SK-MEL-5 (cell line): ENCODE data around the genes RIC8A, PHRF1 and DRD4.

DNA sequence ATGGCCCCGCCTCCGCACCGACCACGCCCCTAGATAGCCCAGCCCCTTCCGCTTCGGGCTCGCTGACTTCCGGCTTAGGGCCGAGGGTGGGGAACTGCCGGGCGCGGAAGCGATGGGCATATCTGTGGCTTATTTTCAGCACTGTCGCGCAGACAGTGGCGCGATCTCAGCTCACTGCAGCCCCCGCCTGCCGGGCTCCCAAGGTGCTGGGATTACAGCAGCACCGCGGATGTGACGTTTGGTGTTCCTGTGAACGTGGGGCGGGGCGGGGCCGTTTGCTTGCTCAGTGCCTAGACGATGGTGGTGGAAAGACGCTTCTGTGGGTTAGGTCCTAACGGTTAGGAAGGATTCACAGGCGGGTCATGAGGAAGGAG, at the start of gene RIC8A:
TSS of gene RIC8A (plus strand) at position 282 of the 374 bp plus-strand sequence.
RAMPAGE:
- cytosol, long total RNA = start-site peak on the plus strand centred at position 85 of the sequence, 82 bp wide, 102 and 41 reads in 2 replicates; start-site peak on the plus strand centred at position 268 of the sequence, 54 bp wide, 49 and 23 reads in 2 replicates
- long total RNA = no peak
- nucleus, long total RNA = no peak

RAMPAGE:
- cytosol, long total RNA = no peak
- long total RNA = no peak
- nucleus, long total RNA = no peak
Observed at GRCh38 chr11:210157-211143, 2.9 kb downstream of the RIC8A start.

DNA sequence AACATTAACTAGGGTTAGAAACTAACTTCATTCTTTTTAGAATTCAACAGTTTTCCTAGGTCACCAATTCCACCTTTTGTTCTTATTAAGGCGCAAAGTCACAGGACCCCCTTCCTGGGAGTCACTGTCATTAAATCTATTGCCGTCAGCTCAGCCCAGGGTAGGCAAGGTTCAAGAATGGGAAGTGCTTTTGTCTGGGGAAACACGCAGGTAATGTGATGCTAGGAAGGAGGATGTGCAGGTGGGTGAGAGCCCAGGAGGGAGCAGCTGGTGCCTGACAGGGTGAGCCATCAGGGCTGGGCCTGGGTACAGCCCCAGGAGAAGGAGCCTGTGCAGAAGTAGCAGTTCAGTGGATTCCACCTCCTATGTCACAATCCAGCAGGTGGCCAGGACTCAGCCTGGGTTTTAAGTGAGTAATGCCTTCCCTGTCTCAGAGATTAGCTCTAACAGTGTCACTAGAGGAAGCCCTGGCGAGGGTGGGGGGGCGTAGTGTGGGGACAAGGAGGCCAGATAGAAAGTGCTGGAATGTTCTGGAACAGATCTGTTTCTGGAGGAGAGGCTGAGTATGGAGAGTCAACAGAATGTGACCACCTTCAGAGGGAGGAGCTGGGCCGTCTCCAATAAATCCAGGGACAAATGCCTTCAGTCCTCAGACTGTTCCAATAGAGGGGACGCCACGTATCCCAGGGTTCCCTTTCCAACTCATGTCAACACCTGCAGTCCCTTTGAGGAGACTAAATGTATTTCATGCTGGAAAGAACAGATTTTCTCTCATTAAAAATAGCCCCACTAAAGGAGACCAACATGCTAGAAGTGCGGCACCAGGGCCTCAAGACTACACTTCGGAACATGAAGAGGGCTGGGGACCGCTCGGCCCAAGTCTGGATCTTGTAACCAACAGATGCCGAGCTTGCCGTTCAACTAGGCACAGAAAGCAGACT, 8.2 kb downstream of the RIC8A start:
RAMPAGE:
- cytosol, long total RNA = no peak
- long total RNA = no peak
- nucleus, long total RNA = no peak

GRCh38 chr11:266907-268099, 10.9 kb upstream of the NLRP6 start:
RAMPAGE:
- cytosol, long total RNA = no peak
- long total RNA = no peak
- nucleus, long total RNA = no peak

DNA sequence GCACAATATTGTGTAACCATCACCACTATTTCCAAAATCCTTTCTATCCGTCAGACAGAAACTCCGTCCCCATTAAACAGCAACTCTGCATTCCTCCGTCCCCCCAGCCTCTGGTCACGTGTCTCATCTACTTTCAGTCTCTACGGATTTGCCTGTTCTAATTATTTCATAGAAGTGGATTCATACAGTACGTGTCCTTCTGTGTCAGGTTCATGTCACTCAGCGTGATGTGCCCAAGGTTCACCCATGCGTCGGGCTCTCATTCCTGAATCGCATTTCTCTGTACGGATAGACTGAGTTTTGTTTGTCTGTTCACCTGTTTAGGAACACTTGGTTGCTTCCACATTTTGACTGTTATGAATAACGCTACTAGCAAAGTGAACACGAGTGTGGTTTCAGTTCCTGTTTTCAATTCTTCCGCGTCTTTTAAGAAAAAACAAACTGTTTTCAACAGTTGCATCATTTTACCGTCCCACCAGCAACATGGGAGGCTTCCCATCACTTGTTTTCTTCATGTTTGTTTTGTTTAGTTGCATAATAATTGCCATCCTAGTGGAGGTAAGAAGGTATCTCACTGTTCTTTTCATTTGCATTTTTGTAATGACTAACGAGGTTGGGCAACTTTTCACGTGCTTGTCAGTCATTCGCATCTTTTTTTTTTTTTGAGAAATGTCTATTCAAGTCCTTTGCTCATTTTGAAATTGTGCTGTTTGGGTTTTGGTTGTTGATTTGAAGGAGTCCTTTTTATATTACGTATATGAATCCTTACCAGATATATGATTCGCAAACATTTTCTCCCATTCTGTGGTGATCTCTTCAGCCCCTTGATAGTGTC, 8.9 kb upstream of the NLRP6 start:
RAMPAGE:
- cytosol, long total RNA = no peak
- long total RNA = no peak
- nucleus, long total RNA = no peak

GRCh38 chr11:282393-283346, 4.5 kb downstream of the NLRP6 start:
RAMPAGE:
- cytosol, long total RNA = no peak
- long total RNA = no peak
- nucleus, long total RNA = no peak

DNA sequence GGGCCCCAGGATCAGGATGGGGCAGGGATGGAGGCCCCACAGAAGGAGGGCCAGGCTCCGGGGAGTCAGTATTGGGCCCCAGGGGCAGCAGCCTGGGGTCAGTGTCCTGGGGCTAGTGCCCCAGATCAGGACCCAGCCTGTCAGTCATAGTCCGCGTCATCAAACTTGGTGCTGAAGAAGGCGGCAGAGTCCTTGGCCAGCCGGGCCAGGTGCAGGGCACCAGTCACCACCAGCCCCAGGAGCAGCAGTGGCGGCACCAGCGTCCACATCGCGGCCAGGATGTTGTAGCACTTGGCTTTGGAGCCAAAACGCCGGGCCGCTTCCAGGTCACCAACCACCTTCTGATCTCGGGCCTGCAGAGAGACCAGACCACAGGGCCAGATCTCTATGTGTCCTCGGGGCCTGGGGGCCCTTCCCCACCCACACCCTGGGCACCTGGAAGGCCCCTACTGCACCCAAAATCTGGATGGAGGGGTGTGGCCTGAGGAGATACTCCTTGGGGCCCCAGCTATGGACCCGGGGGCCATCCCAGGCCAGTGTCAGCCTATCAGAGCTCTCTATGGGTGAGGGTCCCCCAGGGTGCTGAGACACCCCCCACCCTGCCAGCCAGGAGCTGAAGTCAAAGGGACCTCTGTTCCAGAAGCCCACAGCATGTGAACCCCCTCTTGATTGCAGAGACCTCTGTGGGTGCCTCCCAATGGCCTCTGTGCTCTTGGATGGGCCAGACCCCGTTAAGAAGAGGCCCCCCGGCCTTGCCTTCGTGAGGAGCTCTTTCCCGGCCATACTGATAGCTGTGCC, 766 bp downstream of the IFITM5 start:
RAMPAGE:
- cytosol, long total RNA = no peak
- long total RNA = no peak
- nucleus, long total RNA = no peak

DNA sequence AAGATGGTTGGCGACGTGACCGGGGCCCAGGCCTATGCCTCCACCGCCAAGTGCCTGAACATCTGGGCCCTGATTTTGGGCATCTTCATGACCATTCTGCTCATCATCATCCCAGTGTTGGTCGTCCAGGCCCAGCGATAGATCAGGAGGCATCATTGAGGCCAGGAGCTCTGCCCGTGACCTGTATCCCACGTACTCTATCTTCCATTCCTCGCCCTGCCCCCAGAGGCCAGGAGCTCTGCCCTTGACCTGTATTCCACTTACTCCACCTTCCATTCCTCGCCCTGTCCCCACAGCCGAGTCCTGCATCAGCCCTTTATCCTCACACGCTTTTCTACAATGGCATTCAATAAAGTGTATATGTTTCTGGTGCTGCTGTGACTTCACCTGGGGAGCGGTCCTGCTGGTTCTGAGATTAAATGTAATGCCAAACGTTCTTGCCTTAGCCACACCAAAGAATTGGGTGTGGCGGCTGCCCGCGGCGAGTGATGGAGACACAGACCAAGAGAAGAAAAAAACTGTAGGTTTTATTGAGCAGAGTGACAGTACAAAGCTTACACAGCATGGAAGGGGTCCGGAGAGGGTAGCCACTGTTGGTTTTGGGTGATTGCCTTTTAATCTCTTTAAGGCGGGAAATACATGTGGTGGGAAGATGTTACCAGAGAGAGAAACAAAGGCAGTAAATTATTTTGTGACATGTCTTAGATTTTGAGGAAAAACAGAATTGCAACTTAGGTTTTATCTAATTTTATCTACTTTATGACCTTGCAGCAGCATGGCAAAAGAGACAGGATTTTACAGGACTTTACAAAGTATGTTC, 1.6 kb downstream of the IFITM2 start:
RAMPAGE:
- cytosol, long total RNA = no peak
- long total RNA = no peak
- nucleus, long total RNA = no peak

GRCh38 chr11:310012-310544, 2.5 kb downstream of the IFITM2 start:
RAMPAGE:
- cytosol, long total RNA = no peak
- long total RNA = no peak
- nucleus, long total RNA = no peak

DNA sequence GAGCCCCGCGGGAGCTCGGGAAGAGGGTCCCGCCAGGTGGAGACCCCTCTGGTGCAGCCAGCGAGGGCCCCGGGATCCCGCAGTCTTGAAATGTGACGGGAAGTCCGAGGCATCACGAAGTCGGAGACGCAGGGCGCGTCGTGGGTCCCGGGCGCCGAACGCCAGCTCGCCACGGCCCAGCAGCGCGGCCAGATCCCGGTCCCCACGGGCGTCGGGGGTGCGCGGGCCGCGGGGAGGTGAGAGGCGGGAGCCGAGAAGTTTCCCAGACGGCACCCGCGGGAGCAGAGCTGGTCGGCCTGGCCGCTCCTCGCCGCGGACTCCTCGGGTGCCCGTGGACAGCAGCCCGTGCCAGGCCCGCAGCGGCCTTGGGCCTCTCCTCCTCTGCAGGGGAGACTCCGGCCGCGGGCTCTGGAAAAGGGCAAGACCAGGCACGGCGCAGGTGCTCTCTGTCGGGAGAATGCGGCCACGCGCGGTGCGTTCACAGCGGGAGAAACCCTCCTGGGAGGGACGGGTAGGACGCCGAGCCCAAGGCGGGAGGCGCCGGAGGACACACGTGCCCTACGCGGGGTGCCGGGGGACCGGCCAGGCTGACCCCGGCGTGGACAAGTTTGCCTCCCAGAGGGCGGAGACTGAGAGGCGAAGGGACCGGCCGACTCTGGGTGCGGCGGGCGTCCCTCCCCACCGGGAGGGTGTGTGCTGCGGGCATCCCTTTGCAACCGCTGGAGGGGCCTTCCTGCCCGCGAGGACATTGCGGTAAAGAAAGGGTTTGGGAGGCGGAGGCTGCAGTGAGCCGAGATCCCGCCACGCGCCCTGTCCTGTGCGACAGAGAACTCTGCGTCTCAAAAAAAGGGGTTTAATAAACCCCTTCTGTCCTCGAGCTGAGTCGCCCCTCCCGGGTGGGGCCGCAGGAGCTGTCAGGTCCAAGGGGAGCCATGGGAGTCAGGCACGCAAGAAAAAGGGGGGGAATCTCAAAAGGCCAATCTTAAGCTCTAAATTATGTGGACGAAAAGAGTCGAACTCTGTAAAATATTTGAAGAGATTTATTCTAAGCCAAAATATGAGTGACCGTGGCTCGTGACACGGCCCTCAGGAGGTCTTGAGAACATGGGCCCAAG, 2.3 kb downstream of the IFITM1 start:
RAMPAGE:
- cytosol, long total RNA = no peak
- long total RNA = no peak
- nucleus, long total RNA = no peak

DNA sequence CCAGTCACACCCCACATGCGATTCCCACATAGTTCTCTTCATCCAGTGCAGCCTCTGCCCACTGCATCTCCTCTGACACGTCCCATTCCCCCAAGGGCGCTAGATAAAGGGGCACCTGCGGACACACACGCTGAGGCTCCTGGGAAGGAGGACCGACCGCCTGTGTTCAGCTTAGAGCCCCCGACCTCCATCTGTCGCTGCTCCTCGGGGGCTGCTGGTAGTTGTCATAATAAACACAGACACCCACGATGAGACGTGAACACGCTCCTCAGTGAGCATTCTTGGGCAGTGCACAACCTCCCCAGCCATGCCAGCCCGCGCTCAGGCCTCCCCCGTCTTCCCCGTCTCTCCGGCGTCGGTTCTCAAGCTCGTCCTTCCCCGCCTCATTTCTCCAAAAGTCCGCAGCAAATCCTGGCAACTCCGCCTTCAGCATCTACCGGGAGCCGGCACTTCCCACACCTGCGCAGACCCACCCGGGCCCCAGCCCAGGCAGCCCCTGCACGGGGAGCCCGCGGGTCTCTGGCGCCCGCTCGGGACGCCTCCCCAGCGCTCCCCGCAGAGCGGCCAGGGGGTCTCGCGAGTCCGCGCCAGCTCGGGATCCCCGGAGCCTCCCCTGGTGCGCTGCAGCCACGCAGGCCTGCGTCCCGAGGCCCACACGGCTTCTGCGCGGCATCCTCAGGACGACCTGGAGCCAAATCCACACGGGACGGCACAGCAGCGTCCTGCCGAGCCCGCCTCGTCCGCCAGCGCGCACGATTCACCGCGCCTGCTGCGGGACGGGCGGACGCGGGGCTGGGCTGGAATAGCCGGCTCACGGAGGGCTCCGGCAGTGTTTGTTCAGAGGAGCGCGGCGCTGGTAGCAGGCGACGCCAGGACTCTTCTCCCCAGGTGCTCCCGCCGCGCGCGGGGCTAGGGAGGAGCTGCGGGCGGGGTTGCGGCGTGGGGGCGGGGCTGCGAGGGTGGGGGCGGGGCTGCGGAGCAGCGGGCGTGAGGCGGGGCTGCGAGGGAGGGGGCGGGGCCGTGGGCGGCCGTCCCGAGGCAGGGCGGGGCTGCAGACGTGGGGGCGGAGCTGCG, 969 bp upstream of the PHRF1 start:
RAMPAGE:
- cytosol, long total RNA = no peak
- long total RNA = no peak
- nucleus, long total RNA = no peak

GRCh38 chr11:576068-577138, at the start of gene PHRF1:
Gene PHRF1 (plus strand): TSS chr11:576470.
RAMPAGE:
- cytosol, long total RNA = no peak
- long total RNA = no peak
- nucleus, long total RNA = no peak

DNA sequence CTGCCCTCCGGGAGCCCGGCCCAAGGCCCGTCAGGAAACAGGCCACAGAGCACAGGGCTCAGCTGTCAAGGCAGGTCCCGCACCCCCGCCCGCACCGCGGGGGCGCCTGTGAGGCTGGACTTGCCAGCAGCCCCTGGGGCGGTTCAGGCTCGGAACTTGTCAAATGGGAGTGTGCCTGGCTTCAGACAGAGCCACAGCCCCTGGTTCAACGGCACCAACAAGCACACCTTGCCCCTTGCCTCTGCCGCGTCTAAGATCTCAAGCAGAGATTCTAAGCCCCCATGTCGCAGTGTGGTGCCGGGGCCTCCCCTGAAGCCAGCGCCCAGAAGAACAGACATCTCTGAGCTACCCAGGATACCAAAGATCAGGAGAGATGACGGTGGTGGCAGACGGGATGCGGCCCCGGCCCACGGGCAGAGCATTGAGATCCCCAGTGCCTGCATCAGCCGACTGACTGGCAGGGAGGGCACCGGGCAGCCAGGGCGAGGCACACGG, 8.6 kb downstream of the IRF7 start:
RAMPAGE:
- cytosol, long total RNA = no peak
- long total RNA = no peak
- nucleus, long total RNA = no peak

DNA sequence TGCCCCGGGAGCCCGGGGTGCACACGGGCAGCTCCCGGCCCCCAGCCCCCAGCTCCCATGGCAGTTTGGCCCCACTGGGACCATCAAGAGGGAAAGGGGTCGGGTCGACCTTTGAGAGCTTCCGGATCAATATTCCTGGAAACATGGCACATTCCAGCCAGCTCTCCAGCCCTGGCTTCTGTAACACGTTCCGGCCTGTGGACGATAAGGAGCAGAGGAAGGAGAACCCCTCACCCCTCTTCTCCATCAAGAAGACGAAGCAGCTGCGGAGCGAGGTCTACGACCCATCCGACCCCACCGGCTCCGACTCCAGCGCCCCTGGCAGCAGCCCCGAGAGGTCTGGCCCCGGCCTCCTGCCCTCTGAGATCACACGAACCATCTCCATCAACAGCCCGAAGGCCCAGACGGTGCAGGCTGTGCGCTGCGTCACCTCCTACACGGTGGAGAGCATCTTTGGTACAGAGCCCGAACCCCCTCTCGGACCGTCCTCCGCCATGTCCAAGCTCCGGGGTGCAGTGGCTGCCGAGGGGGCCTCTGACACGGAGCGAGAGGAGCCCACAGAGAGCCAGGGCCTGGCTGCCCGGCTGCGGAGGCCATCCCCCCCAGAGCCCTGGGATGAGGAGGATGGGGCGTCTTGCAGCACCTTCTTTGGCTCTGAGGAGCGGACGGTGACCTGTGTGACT, 7.9 kb downstream of the IRF7 start:
RAMPAGE:
- cytosol, long total RNA = no peak
- long total RNA = no peak
- nucleus, long total RNA = no peak

RAMPAGE:
- cytosol, long total RNA = no peak
- long total RNA = no peak
- nucleus, long total RNA = no peak
Observed at GRCh38 chr11:626531-627056, 387 bp downstream of the SCT start.

DNA sequence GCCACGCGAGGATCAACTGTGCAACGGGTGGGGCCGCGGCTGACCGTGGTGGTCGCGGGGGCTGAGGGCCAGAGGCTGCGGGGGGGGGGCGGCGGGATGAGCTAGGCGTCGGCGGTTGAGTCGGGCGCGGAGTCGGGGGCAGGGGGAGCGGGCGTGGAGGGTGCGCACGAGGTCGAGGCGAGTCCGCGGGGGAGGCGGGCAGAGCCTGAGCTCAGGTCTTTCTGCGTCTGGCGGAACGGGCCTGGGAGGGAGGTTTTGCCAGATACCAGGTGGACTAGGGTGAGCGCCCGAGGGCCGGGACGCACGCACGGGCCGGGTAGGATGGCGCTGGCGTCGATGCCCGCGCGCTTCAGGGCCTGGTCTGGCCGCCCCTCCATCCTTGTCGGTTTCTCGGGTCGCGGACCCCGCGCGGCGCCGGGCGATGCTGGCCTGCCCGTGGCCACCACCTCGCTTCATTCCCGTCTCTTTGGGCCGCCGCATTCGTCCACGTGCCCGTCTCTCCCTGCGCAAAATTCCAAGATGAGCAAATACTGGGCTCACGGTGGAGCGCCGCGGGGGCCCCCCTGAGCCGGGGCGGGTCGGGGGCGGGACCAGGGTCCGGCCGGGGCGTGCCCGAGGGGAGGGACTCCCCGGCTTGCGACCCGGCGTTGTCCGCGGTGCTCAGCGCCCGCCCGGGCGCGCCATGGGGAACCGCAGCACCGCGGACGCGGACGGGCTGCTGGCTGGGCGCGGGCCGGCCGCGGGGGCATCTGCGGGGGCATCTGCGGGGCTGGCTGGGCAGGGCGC, at the start of gene DRD4:
TSS of gene DRD4 (plus strand) at position 647 of the 786 bp plus-strand sequence.
RAMPAGE:
- cytosol, long total RNA = no peak
- long total RNA = no peak
- nucleus, long total RNA = no peak

DNA sequence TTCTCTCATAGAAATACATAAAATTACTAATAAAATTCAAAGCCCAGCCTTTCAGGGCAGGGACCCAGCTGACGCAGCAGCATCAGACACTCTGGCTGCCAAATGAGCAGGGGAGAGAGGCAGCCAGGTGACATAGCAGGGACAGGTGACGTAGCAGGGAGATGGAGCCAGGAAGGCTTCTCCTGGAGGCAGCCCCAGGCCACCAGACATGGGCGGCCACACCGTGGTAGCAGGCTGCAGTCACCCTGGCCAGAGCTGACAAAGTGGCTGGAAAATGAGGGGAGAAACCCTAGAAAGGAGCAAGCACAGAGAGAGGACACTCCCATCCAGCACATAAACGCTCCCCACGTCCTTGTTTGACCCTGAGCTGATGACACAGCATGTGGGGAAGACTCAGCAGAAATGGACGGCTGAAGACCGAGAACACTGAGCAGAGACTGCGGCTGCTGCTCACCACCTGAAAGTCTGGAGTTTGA, 28.6 kb downstream of the DRD4 start:
RAMPAGE:
- cytosol, long total RNA = no peak
- long total RNA = no peak
- nucleus, long total RNA = no peak

RAMPAGE:
- cytosol, long total RNA = no peak
- long total RNA = no peak
- nucleus, long total RNA = no peak
Observed at GRCh38 chr11:674417-674863, 20.6 kb downstream of the DEAF1 start.

GRCh38 chr11:737889-738408, 9.3 kb upstream of the TALDO1 start:
RAMPAGE:
- cytosol, long total RNA = no peak
- long total RNA = no peak
- nucleus, long total RNA = no peak

RAMPAGE:
- cytosol, long total RNA = no peak
- long total RNA = no peak
- nucleus, long total RNA = no peak
Observed at GRCh38 chr11:782427-782715, 5.1 kb upstream of the GATD1 start.